ENCODE results near the genes CFAP36, EFEMP1 and CCDC85A.

DNA sequence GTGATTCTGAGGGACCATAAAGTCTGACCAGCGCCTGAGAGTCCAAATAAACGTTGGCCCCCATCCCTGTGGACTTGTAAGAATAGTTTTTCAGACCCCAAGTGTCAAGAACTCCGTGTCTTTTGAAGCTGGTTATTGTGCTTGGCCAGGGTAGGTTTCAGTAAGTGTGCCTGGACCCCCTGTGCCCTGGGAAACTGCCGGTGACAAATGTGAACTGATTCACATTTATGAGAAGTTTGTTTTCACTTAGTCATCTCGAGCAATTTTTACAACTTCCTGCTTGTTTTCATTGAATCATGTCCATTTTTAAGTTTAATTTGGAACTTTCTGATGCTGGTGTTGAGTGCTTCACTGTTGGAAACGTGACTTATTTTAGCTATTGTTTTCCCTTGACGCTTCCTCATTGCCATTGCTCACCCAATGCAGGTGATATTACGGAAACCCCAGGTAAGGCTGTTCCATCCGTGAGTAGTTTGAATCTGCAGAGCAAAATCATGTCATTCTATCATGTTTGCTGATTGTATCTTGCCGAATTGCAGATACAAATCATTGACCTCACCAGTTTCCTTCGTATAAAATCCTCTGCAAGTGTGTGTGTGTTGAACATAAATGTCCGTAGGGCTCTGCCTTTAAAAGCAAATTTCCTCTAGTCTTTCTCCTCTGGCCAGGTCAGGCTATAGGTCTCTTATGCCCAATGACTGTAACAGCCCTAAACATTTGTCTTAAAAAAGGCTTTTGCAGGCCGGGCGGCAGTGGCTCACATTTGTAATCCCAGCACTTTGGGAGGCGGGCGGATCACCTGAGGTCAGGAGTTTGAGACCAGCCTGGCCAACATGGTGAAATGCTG is 97.2 kb downstream of the RTN4 start:
- PRO-cap: no peak
- RAMPAGE, long total RNA, 5 experiments: no peak in any of the 5 experiments
- RRBS: no CpG with 5 or more reads among the region's 16 CpGs

DNA sequence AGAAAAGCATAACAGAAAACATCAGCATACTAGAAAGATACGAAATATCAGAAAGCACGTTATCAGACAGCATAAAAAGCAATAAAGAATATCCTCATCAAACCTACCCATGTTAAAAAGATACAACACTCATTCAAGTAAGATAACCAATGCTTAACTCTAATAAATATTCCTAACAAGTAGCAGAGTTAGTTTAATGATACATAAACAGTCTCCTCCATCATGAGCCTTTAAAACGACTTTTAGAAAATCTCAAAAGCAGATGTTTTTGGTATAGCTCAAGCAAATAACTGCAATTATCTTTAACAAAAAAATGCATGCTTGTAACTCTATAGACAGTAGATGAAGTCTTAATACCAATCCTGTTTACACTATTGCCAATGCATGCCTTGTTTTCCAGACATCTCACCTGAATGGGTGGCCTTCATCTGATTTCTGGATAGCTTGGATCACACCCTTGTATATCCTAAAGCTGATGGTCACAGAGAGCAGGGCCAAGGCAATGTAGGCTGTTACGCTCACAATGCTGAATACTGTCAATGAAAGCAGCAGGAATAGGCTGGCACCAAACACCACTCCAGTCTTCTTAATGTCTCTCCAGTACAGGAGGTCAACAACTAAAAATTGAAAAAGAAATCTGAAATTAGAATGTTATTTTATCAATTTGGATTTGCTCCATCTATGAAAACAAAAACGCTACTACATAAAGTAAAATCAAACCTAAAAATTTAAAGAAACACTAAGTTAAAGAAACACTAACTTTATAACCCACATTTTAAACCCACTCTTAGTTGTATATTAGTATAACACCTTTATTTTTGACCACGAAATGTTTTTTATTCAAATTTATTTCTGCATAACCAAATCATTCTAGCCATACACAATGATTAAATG is 62.9 kb downstream of the RTN4 start:
- PRO-cap: no peak
- RAMPAGE, long total RNA, 5 experiments: start-site peak on the minus strand in 2 of 5 experiments, centred at positions 444 to 529 of the sequence, 21 to 37 reads per replicate
- RRBS: no CpG with 5 or more reads among the region's 6 CpGs

- PRO-cap: no peak
- RAMPAGE, long total RNA, 5 experiments: no peak in any of the 5 experiments
- RRBS: no CpG with 5 or more reads among the region's 3 CpGs
Observed at GRCh38 chr2:55013105-55013770, 37.0 kb downstream of the RTN4 start.

- PRO-cap: bidirectional peak, plus-strand start at chr2:55051428, minus-strand start at chr2:55051252
- RAMPAGE, long total RNA, 5 experiments: no peak in any of the 5 experiments
- RRBS: no CpG with 5 or more reads among the region's 6 CpGs
Observed at GRCh38 chr2:55051074-55051647, 910 bp upstream of the RTN4 start.

DNA sequence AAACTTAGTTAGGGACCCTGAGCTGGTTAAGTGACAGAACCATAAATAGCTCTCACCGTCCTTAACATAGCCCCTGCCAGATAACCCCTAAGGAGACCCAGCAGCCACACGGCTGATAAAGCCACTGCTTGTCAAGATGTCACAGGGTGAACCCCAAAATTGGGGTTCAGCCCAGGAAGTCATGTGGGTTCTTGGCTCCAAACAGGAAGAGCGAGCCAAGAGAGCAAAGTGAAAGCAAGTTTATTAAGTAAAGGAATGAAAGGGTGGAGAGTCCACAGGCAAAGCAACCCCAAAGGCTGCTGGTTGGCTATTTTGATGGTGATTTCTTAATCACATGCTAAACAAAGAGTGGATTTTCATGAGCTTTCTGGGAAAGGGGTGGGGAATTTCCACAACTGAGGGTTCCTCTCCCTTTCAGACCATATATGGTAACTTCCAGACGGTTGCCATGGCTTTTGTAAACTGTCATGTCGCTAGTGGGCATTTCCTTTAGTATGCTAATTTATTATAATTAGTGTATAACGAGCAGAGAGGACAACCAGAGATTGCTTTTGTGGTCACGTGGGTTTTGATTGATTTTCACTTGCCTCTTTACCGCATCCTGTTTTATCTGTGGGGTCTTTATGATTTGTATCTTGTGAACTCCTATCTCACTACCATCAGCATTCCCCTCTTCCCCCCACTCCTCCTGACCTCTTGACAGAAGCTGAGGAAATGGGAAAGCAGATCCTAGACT is 83.6 kb upstream of the RTN4 start:
- PRO-cap: bidirectional peak, plus-strand start at position 255 of the sequence, minus-strand start at position 209 of the sequence; bidirectional peak, plus-strand start at position 370 of the sequence, minus-strand start at position 288 of the sequence
- RAMPAGE, long total RNA, 5 experiments: no peak in any of the 5 experiments
- RRBS: no CpG with 5 or more reads among the region's 8 CpGs

DNA sequence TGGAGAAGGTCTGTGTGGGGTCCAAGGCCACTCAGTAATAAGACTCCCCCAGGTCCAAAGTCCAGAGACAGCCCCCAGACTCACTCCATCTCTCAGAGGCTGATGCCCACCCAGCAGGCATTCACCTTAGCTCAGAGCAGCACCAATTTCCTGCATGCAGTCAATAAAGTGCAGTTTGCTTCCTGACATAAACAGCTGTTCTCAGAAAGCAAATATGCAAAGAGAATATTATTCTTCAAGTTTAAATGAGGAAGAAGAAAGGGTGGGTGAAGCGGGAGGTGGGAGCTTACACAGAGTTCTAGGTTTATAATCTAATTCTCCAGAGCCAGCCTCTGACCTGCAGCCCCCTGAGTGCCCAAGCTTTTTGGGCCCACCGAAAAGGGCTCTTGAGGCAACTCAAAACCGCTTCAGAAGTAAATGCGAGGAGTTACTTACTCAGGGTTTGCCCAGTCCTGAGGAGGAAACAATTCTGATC is 84.2 kb upstream of the RTN4 start:
- PRO-cap: no peak
- RAMPAGE, long total RNA, 5 experiments: no peak in any of the 5 experiments
- RRBS: no CpG with 5 or more reads among the region's 4 CpGs

DNA sequence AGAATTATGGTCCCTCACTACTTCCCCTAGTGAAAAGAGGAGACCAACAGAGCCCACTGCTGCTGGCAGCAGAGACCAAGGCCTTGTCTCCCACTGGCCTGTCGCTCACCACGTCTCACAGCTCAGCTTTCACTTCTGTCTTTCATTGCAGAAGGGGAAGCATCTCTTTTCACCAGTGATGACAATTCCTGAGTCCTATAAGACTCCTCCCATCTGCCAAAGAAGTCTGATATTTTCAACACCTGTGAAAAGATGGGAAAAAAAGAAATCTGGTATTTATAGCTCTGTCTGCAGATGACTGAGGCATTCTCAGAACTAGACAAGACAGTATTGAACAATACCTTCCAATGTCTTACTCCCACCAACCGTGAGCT is 81.1 kb downstream of the CLHC1 start:
- PRO-cap: no peak
- RAMPAGE, long total RNA, 5 experiments: no peak in any of the 5 experiments
- RRBS: no CpG with 5 or more reads among the region's 3 CpGs

DNA sequence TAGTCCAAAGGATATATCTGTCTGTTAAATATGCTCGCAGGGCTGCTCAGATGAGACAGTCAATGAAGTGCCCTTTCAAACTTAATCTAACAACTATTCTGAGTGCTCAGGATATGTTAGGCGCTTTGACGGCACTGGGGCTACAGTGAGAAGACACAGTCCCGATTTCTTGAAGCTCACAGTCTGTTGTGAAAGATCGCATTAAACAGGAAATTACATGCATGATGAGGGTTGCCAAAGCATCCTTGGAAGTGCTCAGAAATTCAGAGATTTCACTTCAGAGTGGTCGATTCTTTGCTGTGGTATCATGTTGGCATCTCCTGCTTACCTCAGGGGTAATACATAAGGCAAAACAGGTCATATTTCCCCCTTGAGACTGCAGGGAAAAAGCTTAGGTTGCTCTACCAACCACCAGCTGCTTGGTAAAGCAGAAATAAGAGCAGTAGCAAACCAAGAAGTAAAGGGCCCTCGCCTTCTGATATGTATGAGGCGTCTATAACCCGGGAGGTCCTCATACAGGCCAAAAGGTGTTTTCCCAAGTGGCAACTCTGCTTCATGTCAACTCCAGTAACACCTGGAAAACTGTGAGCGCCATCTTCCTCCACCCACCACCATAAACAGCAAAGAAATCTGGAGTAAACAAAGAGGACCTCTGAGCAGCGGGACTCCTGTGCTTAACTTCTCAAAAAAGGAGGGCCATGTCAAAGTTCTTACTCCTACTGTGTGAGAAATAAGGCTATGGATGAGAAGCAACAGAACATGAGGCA is 79.5 kb downstream of the CLHC1 start:
- PRO-cap: no peak
- RAMPAGE, long total RNA, 5 experiments: no peak in any of the 5 experiments
- RRBS: no CpG with 5 or more reads among the region's 11 CpGs

DNA sequence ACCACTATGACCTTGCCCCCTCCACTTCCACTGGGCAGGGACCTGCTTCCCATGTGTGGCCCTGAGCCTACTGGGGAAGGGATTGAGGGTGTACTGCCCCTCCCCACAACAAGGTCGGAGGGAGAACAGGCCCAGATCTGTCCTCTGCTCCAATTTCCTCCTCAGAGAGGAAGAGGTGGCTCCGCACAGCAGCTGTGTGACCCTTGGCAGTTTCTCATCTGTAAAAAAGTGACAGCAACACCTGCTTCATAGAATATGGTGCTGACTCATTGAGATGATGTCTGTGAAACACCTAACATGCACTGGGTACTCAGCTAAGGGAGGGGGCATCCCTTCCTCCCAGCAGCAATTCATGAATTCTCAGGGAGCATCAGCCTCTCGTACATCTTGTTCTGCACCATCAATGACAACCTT is 72.8 kb downstream of the CLHC1 start:
- PRO-cap: no peak
- RAMPAGE, long total RNA, 5 experiments: no peak in any of the 5 experiments
- RRBS: no CpG with 5 or more reads among the region's 3 CpGs

GRCh38 chr2:55163203-55163612 is 68.9 kb downstream of the CLHC1 start:
- PRO-cap: no peak
- RAMPAGE, long total RNA, 5 experiments: no peak in any of the 5 experiments
- RRBS: no CpG with 5 or more reads among the region's 10 CpGs

DNA sequence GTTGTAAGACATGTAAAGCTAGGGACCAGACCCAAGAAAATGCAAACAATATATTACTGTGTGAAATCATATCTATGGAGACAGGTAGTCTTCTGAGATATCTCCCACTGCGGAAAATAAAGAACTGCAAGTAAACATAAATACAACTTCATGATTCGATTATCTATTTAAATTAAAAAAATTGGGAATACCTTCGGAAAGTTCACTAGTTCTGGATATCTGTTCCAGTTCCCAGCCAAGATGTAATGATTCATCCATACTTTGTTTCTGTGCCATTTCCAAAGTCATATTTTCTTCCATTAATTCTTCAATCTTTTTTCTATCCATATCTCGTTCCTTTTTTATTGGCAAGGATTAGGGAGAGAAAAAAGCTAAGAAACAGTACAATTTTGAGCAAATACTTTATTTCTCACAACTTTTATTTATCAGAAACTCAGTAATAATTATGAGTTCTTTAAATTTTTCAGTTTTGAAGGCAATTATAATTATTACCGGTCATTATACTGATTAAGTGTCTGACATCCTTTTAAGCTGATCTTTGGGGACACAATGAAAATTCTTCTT is 74.5 kb upstream of the MTIF2 start:
- PRO-cap: no peak
- RAMPAGE, long total RNA, 5 experiments: no peak in any of the 5 experiments
- RRBS: no CpG with 5 or more reads among the region's 5 CpGs

DNA sequence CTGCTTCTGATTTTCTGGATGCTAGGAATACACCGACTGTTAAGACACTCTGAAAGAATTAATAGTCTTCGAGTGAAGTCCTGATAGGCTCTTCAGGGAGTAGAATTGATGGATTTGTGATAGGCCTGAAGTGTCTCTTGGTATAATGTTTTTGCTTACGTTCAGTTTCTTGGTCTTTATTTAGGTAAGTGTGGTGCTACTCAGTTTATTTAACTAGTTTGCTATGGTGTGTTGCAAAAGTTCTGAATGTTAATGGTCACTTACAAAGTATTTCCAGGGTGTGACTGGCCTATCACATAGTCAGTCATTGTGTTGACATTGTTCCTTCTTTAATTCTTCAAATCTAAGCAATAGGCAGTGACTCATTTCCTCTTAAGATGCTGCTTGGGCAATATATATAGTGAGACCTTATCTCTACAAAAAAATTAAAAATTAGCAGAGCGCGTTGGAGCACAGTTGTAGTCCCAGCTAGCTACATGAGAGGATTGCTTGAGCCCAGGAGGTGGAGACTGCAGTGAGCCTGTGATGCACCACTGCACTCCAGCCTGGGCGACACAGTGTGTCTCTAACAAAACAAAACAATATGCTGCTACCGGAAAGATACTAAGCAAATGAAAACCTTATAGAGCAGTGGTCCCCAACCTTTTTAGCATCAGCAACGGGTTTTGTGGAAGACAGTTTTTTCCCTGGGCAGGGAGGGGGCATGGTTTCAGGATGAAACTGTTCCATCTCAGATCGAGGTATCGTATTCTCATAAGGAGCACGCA is 5.8 kb upstream of the CCDC88A start:
- PRO-cap: no peak
- RAMPAGE, long total RNA, 5 experiments: no peak in any of the 5 experiments
- RRBS: no CpG with 5 or more reads among the region's 11 CpGs

DNA sequence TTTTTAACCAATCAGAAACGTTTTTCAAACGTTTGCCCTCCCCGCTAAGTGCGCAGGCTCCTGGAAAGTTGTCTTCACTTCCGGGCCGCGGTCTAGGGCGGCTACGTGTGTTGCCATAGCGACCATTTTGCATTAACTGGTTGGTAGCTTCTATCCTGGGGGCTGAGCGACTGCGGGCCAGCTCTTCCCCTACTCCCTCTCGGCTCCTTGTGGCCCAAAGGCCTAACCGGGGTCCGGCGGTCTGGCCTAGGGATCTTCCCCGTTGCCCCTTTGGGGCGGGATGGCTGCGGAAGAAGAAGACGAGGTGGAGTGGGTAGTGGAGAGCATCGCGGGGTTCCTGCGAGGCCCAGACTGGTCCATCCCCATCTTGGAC is at the start of gene CFAP36:
Gene CFAP36, plus strand, starts transcription at position 197 of the 373 bp plus-strand sequence.
- PRO-cap: bidirectional peak, plus-strand start at position 153 of the sequence, minus-strand start outside the sequence
- RAMPAGE, long total RNA, 5 experiments: start-site peak on the plus strand in 5 of 5 experiments, centred at positions 174 to 237 of the sequence, 309 to 1,876 reads per replicate
- RRBS: no CpG with 5 or more reads among the region's 23 CpGs

DNA sequence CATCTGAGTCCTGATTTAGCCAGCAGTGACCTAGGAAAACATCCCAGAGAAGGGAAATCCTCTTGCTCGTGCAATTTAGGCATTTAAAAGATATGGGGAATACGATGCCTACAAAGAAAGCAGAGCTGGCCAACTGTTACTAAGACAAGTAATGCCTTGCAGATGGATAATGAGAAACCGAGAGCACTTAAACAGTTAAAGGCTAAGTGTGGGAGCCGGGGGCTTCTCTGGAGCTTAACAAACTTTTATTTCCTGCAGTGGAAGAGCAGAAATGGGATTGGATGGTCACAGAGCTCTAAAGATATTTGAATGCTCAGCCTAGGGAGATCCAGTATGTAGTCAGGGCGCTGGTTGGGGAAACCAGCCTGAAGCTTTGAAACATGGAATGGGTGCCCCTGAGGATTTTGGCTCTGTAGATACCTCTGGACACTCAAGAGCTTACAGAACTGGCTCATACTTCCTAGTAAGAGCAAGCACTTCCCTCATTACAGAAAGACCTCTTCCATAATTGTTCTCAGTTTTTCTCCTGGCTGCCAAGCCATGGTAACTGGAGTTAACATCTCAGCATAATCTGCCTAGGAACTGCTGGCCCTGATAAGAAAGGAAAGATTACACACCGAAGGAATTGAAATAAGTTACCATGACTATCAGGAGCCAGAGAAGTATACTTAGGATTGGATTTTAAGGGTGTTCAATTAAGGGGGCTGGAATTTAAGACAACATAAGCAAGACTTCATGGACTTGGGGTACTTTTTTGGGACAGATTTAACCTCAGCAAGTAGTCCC is 8.7 kb upstream of the PPP4R3B start:
- PRO-cap: no peak
- RAMPAGE, long total RNA, 5 experiments: no peak in any of the 5 experiments
- RRBS: no CpG with 5 or more reads among the region's 6 CpGs

GRCh38 chr2:55923625-55924228 is at the start of gene EFEMP1:
EFEMP1 (minus strand) TSS chr2:55923782.
- PRO-cap: bidirectional peak, plus-strand start at chr2:55923903, minus-strand start at chr2:55923787
- RAMPAGE, long total RNA, 5 experiments: start-site peak on the minus strand in 3 of 5 experiments, at chr2:55923742-55923800 at its widest, 70 to 458 reads per replicate
- RRBS: 5% methylated on average over 16 of the region's 47 CpGs

DNA sequence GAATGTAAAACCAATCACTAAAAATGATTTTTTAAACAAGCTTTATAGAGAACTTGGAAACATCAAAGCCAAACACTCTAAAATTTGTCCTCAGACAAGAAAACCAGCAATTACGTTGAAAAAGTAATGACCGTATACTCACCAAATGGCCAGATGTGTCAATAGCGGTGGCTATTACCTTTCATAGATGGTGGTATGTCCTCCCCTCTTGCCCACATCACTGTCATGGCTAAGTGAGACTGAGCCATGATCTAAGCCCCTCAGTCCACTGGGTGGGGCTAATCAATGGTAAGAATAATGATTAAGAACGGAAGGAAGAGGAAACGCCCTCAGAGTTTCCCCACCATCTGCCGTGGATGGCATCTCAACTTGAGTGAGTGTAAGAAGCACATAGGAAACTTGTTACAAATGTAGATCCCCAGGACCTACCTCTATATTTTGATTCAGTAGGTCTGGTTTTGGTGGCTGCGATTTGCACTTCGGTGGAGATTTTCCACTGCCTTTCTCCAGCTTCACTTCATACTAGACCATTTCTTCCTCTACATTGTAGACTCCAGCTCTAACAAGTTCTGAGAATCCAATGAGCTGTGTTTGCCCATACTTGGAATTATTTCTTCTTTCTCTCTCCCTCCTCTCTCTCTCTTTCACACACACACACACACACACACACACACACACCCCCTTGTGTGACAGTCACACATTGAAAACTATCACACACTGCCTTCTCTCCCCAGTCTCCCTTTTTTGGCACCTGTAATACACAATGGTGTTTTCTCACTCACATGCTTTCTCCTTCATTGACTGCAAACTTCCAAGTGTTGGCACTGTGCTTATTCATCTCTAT is 66.0 kb upstream of the EFEMP1 start:
- PRO-cap: no peak
- RAMPAGE, long total RNA, 5 experiments: no peak in any of the 5 experiments
- RRBS: no CpG with 5 or more reads among the region's 8 CpGs

GRCh38 chr2:56183542-56184373 is at the start of gene CCDC85A:
CCDC85A (plus strand) TSS chr2:56183990.
- PRO-cap: unidirectional peak, plus-strand start at chr2:56184020
- RAMPAGE, long total RNA, 5 experiments: start-site peak on the plus strand in 1 of 5 experiments, at chr2:56183848-56184787 at its widest, 7 reads per replicate
- RRBS: 2% methylated on average over 34 of the region's 70 CpGs

- PRO-cap: no peak
- RAMPAGE, long total RNA, 5 experiments: no peak in any of the 5 experiments
- RRBS: 3% methylated on average over 34 of the region's 92 CpGs
Observed at GRCh38 chr2:56184374-56185189, 792 bp downstream of the CCDC85A start.

- PRO-cap: no peak
- RAMPAGE, long total RNA, 5 experiments: no peak in any of the 5 experiments
- RRBS: no CpG with 5 or more reads among the region's 10 CpGs
Observed at GRCh38 chr2:58115358-58116021, 68.9 kb downstream of the VRK2 start.

GRCh38 chr2:58539952-58540444 is 298.9 kb upstream of the FANCL start:
- PRO-cap: no peak
- RAMPAGE, long total RNA, 5 experiments: no peak in any of the 5 experiments
- RRBS: no CpG with 5 or more reads among the region's 4 CpGs

All from stomach (tissue), 7 donors.